ENCODE measurements around the genes RTN4 and VRK2.

GRCh38 chr2:54469670-54470001, 13.5 kb downstream of the SPTBN1 start:
- PRO-cap = no peak

DNA sequence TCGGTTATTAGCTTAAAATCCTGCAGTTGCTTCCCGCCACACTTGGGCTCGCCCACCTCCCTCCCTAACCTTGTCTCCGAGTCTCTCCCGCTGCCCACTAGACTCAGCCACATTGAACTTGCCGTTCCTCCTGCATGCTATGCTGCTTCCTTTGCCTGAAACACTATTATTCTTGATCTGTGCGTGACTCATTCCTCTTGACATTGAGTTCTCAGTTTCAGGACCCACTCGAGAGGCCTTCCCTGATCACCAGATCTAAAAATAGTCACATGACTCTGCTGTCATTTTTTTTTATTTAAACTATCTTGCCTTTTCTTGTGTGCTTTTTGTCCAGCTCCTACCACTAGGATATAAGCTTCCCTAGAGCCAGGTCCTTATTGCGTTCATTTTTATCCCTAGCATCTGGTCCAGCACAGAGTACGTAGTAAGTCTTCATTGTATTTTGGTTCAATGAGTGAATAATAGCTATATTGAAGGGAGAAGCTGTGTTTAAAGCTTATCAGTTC, 68.6 kb downstream of the SPTBN1 start:
- PRO-cap = no peak

- PRO-cap = no peak
Measured at GRCh38 chr2:54555195-54555942, 99.2 kb downstream of the SPTBN1 start.

GRCh38 chr2:54575122-54575448, 119.0 kb downstream of the SPTBN1 start:
- PRO-cap = no peak

- PRO-cap = no peak
Measured at GRCh38 chr2:54603041-54604005, 120.1 kb upstream of the EML6 start.

- PRO-cap = no peak
Measured at GRCh38 chr2:54633361-54633944, 90.0 kb upstream of the EML6 start.

- PRO-cap = no peak
Measured at GRCh38 chr2:54636142-54636396, 87.4 kb upstream of the EML6 start.

DNA sequence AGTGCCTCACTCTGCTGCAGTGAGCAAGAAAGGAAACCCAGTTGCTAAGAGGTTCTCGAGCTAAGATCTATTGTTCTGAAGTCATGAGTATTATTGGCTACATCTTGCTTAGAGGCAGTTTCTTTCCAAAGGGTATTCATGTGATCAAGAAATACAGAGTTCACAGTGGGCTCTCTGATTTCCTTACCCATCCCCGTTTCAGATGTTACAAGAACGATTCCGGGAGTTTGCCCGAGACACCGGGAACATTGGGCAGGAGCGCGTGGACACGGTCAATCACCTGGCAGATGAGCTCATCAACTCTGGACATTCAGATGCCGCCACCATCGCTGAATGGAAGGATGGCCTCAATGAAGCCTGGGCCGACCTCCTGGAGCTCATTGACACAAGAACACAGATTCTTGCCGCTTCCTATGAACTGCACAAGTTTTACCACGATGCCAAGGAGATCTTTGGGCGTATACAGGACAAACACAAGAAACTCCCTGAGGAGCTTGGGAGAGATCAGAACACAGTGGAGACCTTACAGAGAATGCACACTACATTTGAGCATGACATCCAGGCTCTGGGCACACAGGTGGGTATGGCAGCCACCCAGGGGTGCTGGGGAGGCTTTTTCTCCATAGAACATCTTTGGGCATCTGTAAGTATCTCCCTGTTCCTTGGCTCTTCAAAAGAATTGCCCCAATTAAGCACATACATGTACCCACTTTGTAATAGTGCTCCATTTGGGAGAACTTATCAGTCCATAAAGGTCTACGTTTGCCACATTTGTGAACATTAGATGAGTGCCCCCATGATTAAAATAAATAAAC, 73.8 kb upstream of the EML6 start:
- PRO-cap = no peak

DNA sequence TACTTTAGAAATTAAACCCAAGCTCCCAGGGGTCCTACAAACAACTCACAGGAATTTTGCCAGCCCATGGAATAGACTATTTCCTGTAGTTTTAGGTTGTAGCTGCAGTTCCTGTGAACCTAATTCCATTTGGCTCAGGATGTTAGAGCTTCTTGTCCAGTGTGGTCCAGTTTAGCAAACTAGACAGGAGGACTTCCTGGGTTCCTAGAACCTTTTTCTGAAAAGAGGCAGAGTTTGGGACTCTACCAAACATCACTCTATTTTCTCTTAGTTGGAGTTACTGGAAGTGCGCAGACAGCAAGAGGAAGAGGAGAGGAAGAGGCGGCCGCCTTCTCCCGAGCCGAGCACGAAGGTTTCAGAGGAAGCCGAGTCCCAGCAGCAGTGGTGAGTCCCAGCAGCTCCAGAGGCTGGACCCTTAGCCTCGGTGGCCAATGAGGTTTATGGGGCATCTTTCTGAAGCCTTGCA, 64.5 kb upstream of the EML6 start:
- PRO-cap = no peak

- PRO-cap = no peak
Measured at GRCh38 chr2:54904761-54905094, 145.5 kb downstream of the RTN4 start.

GRCh38 chr2:54947269-54947836, 102.9 kb downstream of the RTN4 start:
- PRO-cap = no peak

- PRO-cap = no peak
Measured at GRCh38 chr2:54980609-54981428, 69.4 kb downstream of the RTN4 start.

GRCh38 chr2:55011695-55012346, 38.4 kb downstream of the RTN4 start:
- PRO-cap = unidirectional peak, plus-strand start at chr2:55011924

DNA sequence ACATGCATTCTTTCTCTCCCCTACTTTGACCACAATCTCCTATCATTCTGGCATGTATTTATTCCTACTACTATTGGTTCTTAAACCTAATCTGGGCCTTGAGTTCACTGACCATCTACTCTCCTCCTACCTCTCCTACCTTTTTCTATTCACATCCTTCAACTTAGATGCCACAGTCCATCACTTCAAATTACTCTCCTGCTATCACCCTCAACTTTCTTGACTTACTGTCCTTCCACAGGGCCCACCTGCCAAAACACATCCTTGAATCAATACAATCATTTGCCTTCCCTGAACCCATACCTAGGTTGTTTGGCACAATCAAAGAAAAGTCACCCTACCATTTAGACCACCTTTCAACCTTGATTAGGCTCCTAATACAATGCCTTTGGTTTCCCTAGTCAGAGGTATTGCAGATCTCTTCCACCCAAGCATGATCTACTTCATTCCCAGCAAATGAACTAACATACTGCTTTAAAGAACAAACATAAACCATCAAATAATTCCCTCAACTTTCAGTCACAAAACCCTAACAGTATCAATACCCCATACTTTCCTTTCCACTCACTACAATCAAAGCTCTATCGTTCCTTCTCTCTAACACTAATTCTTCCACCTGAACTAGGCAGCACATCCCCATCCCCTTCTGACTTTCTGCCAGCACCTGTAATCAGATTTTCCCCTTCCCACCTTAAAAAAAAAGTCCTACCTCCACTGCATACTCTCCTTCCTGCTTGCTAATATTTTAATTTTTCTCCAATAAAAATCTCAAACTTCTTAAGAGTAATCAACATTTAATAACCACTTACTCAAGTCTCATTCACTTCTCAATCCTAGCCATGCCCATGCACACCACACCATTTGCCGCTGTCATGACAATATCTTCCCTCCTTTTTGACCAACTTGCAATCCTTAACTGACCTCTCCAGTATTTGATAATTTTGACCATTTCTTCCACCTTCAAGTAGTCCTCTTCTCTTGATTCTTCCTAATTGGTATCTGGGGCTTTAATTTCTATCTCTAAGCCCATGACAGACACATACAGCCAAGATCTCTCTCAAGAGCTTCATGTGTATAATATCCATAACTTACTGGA, 27.0 kb downstream of the RTN4 start:
- PRO-cap = no peak

DNA sequence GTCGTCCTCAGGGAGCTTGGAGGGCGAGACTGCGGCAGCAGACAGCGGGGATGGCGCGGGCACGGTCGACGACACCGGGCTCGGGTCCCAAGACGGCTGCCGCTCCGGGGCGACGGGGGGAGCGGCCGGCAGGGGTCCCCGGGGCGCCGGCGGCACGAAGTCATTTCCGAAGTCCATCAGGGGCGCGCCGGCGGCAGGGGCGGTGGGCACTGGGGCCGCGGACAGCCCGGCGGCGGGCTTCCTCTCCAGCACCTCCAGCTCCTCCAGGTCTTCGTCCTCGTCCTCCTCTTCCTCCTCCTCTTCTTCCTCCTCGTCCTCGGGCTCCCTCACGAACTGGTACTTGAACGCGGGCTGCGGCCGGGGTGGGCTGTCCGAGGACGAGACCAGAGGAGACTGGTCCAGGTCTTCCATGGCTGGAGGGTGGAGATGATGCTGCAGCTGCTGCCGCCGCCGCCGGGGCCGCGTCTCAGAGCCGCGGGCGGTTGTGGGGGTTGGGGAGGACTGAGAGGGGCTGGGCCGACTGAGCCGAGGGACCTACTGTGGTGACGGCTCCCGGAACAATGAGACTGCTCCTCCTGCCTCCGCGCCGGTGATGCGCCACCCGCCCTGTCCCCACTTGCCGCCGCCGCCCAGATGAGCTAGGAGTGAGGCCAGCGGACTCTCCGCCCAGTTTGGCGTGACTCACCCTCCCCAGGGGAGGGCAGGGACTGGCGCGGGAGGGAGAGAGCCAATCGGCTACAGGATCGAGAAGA, at the start of gene RTN4:
RTN4 (minus strand) TSS at position 562 of the 752 bp plus-strand sequence.
- PRO-cap = unidirectional peak, minus-strand start at position 468 of the sequence; bidirectional peak, plus-strand start outside the sequence, minus-strand start at position 562 of the sequence

- PRO-cap = no peak
Measured at GRCh38 chr2:55409011-55409814, 10.4 kb downstream of the CCDC88A start.

DNA sequence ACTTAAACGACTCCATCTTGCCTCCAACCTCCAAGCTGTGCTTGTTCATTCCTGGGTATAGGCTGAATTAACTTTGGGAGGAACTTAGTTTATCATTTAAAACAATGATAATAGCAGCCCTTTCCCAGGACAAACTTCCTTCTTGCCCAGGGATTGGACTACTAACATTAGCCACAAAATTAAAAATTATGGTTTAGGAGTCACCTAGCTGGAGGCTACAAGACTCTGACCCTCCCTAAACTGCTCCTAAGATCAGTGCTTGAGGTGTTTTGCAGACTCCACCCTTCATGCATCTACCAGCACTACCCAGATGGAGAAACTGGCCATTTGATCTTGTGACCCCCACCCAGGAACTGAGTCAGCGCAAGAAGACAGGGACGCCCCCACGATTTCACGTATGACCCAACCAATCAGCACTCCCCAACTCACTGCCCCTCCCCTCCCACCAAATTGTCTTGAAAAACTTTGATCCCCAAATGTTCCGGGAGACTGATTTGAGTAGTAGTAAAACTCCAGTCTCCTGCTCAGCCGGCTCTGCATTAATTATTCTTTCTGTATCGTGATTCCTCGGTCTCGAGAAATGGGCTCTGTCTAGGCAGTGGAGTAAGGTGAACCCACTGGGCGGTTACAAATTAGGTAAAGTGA, 40.1 kb upstream of the CCDC88A start:
- PRO-cap = no peak

DNA sequence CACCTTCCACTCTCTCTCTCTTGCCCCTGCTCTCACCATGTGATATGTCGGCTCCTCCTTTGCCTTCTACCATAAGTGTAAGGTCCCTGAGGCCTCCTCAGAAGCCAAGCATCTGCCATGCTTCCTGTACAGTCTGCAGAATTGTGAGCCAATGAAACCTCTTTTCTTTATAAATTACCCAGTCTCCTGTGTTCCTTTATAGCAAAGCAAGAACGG, 50.1 kb upstream of the CCDC85A start:
- PRO-cap = no peak

- PRO-cap = bidirectional peak, plus-strand start at chr2:58046814, minus-strand start at chr2:58046703; bidirectional peak, plus-strand start at chr2:58047203, minus-strand start at chr2:58047096
Measured at GRCh38 chr2:58046217-58047394, at the start of gene VRK2. TSS of gene VRK2 (plus strand) at chr2:58046806.

GRCh38 chr2:58118649-58118925, 72.0 kb downstream of the VRK2 start:
- PRO-cap = no peak

All from Metastatic Pancreatic Carcinoma in the Ovary (tissue), 1 donor.